Type B pancreatic cell (in vitro differentiated cells): ENCODE results near the genes AUNIP, CRYBG2 and ARID1A.

DNA sequence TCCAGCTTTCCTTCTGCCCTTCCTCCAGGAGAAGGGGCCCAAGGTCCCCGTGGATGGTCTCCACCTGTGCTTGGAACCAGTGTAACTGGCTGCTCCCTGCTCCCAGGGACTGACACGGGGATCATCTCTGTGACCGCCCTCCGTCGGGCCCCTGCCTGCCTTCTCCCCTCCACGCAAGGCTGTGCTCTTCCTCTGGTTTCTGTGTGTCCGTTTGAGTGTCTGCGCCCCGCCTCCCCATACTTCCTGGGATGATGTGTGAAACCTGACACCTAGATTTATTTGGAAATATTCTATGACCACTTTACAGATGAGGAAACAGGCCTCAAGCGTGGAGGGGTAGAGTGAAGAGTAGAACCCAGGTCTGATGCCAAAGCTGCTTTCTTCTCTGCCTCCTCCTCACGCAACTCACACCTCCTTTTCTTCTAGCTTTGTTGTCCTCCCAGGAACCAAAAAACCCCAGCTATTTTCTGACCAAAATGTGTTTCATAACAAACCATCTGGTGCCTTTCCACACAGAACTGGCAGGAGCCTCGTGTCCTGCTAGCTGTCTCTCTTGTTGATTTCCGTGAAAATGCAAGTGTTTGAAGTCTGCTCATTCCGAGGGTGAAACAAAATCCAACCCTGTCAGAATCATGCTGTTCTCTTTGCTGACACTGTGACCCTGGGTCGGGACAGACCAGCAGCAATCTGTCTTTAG is 24.4 kb downstream of the LDLRAP1 start:
- PRO-cap = no peak

- PRO-cap = no peak
Measured at GRCh38 chr1:25573424-25573981, 30.1 kb downstream of the LDLRAP1 start.

GRCh38 chr1:25754592-25755297 is 45.2 kb upstream of the SELENON start:
- PRO-cap = no peak

DNA sequence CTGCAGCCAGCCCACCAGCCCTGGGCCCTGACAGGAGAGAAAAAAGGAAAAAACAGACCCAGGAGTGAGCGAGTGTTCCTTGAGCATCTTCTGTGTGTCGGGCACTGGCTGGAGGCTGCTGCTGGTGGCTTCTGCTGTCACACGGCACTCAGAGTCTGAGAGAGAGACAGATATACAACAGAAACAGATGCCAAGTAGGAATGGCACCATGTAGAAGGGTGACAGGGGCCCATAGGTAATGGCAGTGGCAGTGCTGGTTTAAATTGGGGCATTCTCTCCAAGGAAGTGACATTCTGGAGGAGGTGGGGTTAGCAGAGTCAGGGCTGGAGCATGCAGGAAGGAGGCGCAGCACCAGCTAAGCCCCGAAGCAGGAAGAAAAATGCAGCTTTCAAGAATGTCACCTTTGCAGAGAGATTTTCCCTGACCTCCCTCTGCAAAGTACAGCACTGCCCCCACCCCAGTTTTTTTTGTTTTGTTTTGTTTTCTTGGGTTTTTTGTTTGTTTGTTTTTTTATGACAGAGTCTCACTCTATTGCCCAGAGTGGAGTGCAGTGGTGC is 24.5 kb upstream of the SELENON start:
- PRO-cap = no peak

- PRO-cap = no peak
Measured at GRCh38 chr1:25805811-25806279, 5.9 kb downstream of the SELENON start.

DNA sequence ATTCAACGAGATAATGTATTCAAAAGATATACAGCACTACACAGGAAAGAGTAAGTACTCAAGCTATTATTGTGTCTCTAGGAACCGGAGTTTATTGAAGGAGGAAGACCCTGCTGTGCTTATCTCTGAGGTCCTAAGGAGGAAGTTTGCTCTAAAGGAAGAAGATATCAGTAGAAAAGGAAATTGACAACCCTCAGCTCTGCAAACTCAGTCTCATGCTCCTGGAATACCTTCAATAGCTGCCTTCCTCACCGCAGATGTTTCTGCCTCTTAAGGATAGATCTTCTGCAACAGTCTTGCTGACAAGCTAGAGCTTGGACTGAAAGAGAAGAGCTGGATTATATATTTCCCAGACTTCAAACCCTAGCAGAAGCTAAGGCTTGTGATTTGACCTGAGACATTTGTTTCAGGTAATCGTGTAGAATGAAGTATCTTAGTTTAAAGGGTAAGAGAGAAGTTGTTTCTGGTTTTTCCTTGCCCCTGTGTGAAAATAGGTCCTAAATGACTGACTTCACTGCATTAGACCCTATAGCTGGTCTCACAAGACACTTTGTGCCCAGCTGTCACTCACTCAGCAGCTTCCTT is 12.2 kb downstream of the MTFR1L start:
- PRO-cap = no peak

- PRO-cap = bidirectional peak, plus-strand start at chr1:25859552, minus-strand start at chr1:25859364
Measured at GRCh38 chr1:25859041-25860073, at the start of gene AUNIP. Gene AUNIP (minus strand): TSS chr1:25859457.

- PRO-cap = no peak
Measured at GRCh38 chr1:25961706-25962078, 36.2 kb downstream of the PAFAH2 start.

DNA sequence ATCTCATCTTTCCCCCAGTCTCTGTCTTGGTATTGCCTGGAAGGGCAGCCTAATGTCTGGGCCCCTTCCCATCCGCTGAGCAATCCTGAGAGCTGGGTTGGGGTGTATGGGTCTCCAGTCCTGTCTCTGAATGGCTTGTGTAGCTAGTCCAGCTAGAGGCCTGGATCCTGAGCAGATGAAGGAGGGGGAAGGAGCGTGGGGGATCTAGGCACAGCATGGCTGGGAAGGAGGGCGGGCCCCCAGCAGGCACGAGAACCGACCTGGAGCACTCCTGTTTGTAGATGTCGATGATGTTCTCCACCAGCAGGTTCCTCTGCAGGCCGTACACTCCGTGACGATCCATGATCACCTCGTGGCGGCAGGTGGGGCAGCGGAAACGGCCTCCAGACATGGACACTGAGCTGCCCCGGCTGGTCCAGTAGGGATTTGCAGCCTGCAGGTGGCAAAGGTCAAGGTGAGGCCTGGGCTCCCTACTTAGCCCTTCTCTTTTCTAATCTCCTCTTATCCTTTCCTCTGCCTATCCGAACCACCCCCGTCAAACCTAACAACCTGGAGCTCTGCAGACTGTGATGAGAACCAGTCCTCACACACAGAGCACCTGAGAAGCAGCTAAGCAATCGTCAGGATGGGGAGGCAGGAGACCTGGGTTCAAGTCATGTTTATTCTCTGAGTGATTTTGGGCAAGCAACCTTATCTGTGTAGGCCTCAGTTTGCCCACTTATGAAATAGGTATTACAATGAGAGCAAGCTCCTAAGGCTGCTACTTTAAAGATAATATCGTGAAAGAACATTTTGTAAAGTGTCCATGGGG is 1.2 kb downstream of the TRIM63 start:
- PRO-cap = no peak

DNA sequence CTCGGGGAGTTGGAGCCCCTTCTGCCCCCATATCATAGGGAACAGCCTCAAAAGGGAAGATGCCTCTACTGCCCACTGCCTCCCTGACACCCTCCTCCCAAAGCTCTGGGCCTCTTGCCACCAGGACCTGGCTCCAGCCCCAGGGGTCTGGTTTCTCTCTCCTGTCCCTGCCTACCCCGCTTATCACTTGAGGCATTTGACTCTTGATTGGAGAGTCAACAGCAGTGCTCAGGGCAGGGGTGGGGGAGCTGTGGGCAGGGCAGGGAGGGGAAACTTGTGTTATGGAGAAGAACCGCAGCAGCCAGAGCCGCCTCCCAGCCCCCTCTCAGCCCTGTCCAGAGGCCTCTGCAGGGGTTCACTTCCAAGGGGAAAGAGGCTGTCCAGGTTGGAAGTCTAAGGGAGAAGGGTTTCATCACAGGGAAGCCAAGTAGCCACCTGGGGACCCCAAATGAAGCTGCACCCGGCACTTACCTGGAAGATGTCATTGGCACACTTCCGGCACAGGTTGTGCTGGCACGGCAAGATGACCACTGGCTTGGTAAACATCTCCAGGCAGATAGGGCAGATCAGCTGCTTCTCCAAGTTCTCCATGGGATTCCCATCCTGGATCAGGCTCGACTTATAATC is 452 bp downstream of the TRIM63 start:
- PRO-cap = no peak

DNA sequence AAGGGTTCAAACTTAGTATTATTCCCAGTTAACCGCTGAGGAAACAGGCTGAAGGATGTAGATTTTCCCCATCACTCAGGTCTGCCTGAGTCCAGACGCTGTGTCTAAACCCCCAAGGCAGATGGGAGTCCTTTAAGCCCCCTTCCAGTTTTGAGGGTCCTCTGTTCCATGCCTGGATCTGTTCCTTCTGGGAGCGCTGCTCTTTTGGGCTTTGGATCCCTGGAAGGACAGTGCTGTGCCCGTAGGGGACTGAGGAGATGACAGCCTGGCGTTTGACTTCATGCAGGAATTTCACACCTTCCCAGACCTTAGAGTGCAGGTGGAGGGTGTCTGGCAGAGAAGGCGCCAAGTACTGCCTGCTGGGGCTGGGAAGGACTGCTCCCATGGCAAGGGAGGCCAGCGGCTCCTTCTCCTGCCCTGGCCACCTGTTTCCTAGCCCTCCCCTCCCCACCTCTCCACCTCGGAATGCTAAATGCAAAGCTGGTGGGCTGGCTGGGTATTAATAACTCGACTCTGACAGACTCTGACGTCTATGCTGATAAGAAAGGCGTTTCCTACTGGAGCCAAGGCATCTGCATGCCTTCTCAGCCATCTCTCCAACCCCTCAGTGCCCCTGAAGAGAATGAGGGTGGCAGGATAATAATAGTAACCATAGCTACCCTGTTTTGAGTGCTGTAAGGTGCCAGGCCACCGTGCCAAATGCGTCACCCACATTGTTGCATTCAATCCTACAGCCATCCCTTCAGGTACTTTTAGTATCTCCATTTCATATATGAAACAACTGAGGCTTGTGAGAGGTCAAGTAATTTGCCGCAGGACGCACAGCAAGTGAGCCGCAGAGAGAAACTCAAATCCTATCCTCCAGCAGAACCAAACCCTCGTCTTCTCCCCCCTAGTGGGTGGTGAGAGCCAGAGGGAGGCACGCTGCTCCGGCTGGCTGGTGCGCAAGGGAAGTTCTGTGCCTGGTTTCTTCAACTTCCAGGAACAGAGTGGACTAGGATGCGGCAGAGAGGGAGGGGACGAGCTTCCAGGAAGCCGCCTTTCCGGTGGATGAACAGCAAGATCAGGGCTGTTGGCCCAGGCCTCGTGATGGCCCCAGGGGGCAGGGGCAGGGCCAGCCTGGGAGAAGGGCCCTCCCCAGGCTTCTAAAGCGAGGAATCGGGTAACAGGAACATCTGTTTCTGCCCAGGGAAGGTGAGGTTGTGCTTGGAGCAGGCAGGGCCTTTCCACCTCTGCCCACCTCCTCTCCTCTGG is 17.3 kb upstream of the PDIK1L start:
- PRO-cap = unidirectional peak, minus-strand start at position 427 of the sequence; unidirectional peak, minus-strand start at position 609 of the sequence

GRCh38 chr1:26275553-26276643 is 4.0 kb upstream of the SH3BGRL3 start:
- PRO-cap = no peak

DNA sequence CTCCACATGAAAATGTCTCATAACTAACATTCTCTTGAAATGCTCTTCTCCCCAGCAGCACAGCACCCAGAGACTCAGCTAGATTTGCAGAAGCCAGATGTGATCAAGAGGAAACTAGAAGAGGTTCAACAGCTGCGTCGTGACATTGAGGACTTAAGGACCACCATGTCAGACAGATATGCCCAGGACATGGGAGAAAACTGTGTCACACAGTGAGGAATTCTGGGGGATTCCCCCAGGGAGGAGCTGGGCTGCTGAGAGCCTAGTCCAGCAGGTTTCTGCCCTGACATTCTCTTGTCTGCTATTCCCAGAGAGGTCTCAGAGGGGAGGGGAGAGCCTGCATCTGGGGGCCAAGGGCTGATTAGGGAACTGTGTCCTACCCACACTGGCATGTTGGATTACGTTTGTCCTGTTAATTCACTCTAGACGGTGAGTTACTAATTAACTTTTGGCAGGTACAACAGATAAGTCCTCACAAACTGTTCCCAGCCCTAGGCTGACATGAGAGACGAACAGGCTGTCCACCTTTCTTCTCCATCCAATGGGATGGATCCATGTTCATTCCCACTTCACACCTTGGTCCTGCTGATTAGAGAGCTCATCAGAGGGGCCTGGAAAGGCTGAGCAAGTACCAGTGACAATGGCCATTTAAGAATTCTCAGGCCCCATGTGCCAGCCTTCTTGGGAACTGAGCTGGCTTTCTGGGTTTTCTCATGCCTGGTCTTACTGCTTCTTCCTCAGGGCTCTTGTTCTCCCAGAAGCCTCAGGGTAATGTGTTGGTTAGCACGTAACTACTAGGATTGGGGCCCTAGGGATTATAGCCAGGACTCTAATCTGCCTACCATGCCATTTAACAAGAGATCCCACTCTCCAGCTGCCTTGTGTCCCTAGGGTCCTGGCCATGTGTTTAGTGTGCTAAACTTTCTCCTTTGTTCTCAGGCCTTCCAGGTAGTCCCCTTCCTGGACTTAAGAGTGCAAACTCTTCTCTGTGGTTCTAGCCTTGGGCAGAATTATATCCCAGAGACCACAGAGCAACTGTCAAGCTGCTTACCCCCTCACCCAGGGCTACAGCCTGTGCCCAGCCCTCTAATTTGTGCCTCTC is 2.5 kb upstream of the SH3BGRL3 start:
- PRO-cap = no peak

DNA sequence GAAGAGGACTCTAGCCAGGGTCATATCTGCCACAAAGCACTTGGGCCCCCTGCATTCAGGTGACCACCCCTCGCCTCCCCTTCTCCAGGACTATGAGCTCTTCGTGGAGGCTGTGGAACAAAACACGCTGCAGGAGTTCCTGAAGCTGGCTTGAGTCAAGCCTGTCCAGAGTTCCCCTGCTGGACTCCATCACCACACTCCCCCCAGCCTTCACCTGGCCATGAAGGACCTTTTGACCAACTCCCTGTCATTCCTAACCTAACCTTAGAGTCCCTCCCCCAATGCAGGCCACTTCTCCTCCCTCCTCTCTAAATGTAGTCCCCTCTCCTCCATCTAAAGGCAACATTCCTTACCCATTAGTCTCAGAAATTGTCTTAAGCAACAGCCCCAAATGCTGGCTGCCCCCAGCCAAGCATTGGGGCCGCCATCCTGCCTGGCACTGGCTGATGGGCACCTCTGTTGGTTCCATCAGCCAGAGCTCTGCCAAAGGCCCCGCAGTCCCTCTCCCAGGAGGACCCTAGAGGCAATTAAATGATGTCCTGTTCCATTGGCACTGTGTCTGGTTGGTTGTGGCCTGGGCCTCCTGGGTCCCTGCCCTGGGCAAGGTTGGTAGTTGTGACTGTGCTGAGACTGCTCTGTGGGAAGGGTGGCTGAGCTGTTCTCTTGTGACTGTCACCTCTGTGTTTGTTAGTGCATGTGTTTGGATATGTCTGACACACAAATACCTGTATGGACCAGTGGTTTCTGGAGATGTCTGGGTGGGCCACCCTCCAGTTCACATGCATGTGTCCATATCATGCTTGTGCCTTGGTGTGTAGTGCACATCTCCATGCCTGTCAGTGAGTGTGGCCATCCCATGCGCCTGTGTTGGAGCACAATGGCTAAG is 1.3 kb downstream of the SH3BGRL3 start:
- PRO-cap = no peak

DNA sequence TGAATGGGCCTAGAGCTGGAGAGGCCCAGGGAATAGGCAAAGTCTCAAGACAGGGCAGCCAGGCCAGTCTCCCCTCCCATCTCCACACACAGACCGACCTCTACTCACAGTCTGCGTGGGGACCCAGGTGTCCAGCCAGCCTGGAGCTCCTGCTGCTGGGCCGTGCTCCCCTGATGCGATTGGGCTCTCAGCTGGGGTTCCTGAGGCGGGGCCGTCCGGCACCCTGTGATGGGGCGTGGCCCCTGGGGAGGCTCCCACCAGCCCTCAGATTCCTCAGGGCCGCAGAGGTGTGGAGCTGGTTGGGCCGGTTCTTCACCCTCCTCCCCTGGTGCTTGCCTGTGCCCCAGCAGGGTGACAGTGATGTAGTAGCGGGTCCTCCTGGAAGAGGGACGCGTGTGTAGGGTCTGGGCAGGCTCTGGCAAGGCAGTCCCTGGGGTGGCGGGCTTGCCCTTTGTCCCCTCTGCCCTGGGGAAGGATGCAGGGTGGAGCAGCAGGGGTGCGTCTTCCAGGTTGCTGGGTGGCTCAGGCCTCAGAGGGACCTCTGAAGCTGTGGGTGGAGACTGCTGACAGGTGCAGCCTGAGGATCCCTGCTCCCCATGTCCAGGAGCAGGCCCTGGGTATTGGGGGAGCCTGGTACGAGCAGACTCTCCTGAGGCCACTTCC is at the start of gene CRYBG2:
Gene CRYBG2, minus strand, starts transcription at position 193 of the 663 bp plus-strand sequence.
- PRO-cap = bidirectional peak, plus-strand start at position 532 of the sequence, minus-strand start at position 189 of the sequence

- PRO-cap = bidirectional peak, plus-strand start at chr1:26695693, minus-strand start at chr1:26695626
Measured at GRCh38 chr1:26695346-26695842, 421 bp upstream of the ARID1A start.

- PRO-cap = bidirectional peak, plus-strand start at chr1:26696032, minus-strand start at chr1:26695944; bidirectional peak, plus-strand start at chr1:26696389, minus-strand start at chr1:26696229; bidirectional peak, plus-strand start at chr1:26696641, minus-strand start at chr1:26696474
Measured at GRCh38 chr1:26695843-26696602, at the start of gene ARID1A. Gene ARID1A (plus strand): TSS chr1:26696015.

DNA sequence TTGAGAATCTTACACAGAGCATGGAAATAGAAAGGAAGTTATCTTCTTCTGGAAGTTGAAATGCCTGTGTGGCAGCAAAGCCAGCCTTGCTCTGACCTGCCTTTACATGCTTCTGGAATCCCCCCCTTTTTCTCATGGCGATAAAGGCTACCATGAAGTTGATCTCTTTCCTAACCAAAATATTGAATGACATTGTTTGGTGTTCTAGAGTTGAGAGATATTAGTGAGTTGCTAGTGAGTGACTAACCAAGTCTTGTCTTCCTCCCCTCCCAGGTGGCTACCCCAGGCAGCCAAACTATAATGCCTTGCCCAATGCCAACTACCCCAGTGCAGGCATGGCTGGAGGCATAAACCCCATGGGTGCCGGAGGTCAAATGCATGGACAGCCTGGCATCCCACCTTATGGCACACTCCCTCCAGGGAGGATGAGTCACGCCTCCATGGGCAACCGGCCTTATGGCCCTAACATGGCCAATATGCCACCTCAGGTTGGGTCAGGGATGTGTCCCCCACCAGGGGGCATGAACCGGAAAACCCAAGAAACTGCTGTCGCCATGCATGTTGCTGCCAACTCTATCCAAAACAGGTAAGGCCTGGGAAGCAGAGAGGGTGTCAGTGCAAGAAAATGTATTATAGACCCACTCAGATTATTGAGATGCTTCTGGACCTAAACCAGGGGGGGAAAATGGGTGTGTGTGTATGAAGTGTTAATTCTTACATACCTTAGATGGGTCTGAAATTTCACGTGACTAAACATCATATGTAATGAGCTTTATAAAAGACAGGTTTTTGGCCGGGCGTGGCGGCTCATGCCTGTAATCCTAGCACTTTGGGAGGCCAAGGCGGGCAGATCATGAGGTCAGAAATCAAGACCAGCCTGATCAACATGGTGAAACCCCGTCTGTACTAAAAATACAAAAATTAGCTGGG is 24.8 kb upstream of the PIGV start:
- PRO-cap = no peak

DNA sequence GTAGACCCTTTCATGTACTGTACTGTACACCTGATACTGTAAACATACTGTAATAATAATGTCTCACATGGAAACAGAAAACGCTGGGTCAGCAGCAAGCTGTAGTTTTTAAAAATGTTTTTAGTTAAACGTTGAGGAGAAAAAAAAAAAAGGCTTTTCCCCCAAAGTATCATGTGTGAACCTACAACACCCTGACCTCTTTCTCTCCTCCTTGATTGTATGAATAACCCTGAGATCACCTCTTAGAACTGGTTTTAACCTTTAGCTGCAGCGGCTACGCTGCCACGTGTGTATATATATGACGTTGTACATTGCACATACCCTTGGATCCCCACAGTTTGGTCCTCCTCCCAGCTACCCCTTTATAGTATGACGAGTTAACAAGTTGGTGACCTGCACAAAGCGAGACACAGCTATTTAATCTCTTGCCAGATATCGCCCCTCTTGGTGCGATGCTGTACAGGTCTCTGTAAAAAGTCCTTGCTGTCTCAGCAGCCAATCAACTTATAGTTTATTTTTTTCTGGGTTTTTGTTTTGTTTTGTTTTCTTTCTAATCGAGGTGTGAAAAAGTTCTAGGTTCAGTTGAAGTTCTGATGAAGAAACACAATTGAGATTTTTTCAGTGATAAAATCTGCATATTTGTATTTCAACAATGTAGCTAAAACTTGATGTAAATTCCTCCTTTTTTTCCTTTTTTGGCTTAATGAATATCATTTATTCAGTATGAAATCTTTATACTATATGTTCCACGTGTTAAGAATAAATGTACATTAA is 6.2 kb upstream of the PIGV start:
- PRO-cap = no peak

DNA sequence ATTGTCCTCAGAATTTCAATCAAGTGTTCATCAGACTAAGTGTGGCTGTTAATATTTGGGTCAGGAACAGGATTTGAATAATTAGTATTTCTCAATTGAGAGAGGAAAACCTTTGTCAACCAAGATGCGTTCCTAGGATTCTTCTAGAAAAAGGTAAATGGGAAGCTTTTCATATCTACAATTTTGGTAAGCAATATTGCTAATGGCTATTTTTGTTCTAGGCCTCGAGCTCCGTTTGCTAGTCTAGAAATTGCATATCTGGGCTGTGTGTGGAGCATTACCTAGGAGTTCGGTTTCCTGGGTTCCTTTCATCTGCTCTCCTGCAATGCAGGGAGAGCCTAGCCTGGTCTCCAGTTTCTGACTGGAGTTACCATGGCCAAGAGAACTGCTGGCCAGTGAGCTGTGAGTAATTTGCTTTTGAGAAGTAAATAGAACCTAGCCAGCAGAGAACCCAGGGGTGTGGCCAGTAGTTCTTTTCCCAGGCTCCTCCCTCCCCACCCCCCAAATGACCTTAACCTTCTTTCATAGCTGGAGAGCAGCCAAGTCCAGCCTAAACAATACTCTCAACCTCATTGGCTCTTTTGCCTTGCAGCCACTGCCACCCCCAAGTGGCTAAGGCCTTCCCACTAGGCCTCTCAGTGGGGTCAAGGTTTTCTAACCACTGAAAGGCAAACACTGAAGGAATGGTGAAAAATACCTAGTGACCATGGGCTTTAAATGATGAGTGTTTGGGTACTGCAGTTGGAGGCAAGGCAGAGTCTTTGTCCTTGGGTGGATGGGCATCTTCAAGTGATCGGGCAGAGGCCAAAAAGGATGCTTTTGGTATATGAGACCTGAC is 3.8 kb upstream of the PIGV start:
- PRO-cap = no peak